Neural cell (in vitro differentiated cells): ENCODE data around the genes SRL, CDIP1 and C16orf96.

- RAMPAGE, long total RNA, result no peak
Measured at GRCh38 chr16:4053919-4054681, 62.1 kb downstream of the ADCY9 start.

- RAMPAGE, long total RNA, result no peak
Measured at GRCh38 chr16:4059895-4060339, 56.3 kb downstream of the ADCY9 start.

- RAMPAGE, long total RNA, result no peak
Measured at GRCh38 chr16:4113897-4114984, 2.0 kb downstream of the ADCY9 start.

- RAMPAGE, long total RNA, result no peak
Measured at GRCh38 chr16:4241508-4242478, at the start of gene SRL. TSS of gene SRL (minus strand) at chr16:4242080.

GRCh38 chr16:4273224-4273883 is 531 bp upstream of the TFAP4 start:
- RAMPAGE, long total RNA, result no peak

- RAMPAGE, long total RNA, result no peak
Measured at GRCh38 chr16:4319496-4319882, 3.6 kb downstream of the GLIS2 start.

DNA sequence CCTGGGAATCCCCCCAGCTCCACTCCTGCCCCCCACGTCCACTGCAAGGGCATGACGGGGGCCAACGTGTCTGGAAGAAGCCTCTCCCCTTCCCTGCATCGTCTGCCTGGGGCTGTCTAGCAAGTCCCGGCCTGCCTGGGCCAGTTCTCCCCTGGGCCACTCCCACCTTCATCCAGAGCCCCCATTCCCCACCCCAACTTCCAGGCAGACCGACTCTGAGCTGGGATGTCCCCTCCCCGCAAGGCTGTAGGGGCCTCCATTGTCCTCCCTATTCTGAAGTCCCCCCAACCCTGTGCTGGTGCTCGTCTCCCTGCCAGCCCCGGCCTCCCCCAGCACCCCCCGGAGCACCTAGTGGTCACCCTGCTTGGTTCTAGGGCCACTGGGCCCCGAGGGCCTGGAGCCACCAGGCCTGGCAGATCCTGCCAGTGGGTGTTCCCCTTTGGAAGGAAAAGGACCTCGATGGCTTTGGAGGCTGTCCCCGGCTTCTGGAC is 4.7 kb downstream of the GLIS2 start:
- RAMPAGE, long total RNA, result no peak

- RAMPAGE, long total RNA, result start-site peak on the plus strand at chr16:4337472-4337573, 10 and 9 reads in 2 replicates
Measured at GRCh38 chr16:4336902-4337911, 13.9 kb downstream of the PAM16 start.

GRCh38 chr16:4395402-4395840 is 21.0 kb downstream of the CORO7 start:
- RAMPAGE, long total RNA, result no peak

GRCh38 chr16:4405762-4406281 is 10.6 kb downstream of the CORO7 start:
- RAMPAGE, long total RNA, result no peak

DNA sequence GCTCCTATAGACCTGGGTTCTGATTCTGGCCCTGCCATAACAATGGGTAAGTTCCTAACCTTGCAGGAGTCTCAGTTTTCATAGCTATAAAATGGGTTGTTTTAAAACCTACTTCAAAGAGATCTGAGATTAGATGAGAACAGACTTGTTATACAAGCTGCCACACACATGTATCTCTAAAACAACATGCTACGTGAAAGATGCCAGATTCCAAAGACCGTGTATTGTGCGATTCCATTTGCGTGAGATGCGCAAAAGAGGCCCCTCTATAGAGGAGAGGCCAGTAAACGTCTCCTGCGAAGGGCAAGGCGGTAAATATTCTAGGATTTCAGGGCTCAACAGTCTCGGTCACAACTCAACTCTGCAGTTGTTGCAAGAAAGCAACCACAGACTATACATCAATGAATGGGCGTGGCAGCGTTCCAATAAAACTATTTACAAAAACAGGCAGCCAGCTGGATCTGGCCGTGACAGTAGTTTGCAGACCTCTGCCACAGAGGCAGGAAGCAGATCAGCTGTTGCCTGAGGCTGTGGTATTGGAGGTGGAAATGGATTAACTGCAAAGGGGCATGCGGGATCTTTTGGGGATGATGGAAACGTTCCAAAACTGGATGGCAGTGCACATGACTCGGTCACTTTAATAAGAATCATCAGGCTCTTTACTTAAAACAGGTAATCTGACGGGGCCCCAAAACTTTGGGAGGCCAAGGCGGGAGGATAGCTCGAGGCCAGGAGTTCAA is 5.8 kb downstream of the CORO7 start:
- RAMPAGE, long total RNA, result no peak

- RAMPAGE, long total RNA, result no peak
Measured at GRCh38 chr16:4505290-4505794, 29.1 kb downstream of the HMOX2 start.

GRCh38 chr16:4538165-4539253 is at the start of gene CDIP1:
TSS of gene CDIP1 (minus strand) at chr16:4538773.
- RAMPAGE, long total RNA, result start-site peak on the minus strand at chr16:4538398-4538454, 1,087 and 334 reads in 2 replicates; start-site peak on the minus strand at chr16:4538767-4538843, 876 and 230 reads in 2 replicates

DNA sequence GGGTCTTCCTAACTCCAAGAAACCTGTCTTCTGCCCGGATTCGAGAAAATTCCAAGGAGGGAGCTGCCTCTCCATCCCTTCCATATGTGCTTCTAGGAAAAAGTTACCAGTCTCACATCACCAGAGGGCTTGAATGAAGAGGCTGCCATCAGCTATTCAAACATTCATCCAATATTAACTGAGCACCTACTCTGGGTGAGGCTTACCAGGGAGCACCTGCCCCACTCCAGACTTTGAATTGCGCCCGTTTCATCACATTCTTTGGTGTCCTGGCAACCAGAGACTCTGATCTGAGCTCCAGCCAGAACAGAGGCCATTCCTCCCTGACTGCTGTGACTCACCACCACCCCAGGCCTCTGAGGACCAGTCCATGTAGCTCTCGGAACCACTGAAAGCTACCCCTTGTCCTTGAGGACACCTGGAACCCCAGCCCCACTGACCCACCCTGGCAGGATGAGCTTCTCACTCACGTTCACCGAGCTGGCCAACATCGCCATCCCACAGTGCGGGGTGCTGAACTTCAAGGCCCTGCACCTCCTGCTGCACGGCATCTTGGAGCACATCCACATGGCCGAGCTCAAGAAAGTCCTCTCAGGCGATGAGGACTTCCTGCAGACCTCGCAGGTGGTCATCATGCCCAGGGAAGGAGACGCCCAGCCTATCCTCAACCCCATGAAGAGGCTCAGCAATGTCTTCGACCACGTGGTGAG is at the start of gene C16orf96:
Gene C16orf96 (plus strand): TSS at position 304 of the 710 bp plus-strand sequence.
- RAMPAGE, long total RNA, result no peak

GRCh38 chr16:4597078-4597546 is 17.6 kb downstream of the UBALD1 start:
- RAMPAGE, long total RNA, result no peak

DNA sequence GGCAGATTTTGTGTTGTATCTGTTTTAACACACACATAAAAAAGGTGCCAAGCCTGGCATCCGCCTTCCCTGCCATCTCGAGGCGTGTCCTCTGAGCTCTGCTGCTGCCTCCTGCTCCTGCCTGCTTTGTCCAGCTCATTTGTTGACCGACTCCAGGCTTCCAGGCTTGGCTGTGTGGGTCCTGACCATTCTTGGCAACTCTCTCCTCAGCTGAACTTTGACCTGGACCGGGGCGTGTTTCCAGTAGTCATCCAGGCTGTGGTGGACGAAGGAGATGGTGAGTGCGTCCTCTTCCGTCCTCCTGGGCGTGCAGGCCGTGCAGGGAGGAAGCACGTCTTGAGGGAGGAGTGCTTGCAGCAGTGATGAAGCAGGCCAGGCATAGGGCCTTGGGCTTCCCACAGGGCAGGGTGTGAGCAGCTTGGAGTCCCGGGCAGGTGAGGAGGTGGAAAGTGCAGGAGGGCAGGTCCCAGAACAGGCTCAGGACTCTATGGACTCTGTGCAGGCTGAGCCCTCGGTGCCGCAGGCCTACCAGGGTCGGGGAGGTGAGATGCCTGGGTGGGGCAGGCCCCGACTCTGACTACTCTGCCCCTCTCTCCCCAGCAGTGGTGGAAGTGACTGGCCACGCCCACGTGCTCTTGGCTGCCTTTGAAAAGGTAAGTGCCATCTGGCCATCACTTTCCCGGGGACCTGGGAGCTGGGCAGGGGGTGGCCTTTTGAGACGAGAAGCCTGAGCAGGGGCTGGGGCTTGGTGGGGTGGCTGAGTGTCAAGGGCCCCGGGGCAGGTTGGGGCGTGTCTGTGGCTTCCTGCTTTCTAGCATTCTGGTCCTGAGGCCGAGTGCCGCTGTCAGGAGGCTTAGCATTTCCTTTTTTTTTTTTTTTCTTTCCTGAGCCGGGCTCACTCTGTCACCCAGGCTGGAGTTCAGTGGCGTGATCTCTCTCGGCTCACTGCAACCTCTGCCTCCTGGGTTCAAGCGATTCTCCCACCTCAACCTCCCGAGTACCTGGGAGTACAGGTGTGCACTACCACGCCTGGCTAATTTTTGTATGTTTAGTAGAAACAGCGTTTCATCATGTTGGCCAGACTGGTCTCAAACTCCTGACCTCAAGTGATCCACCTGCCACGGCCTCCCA is 28.5 kb upstream of the NUDT16L1 start:
- RAMPAGE, long total RNA, result no peak

GRCh38 chr16:4723301-4723674 is 10.8 kb downstream of the ANKS3 start:
- RAMPAGE, long total RNA, result no peak

GRCh38 chr16:4801988-4802476 is 401 bp downstream of the ROGDI start:
- RAMPAGE, long total RNA, result no peak

GRCh38 chr16:4886878-4887359 is 39.6 kb downstream of the UBN1 start:
- RAMPAGE, long total RNA, result no peak

- RAMPAGE, long total RNA, result no peak
Measured at GRCh38 chr16:5020430-5020954, 13.2 kb downstream of the NAGPA start.